Kidney (tissue), 2 donors: ENCODE measurements around a stretch of chr11.

GRCh38 chr11:46642969-46643339 lies 25.6 kb downstream of the ATG13 start:
- PRO-cap, result no peak
- RRBS, result no CpG with 5 or more reads among the region's 4 CpGs

GRCh38 chr11:46693437-46694088 lies 6.9 kb downstream of the ARHGAP1 start:
- PRO-cap, result no peak
- RRBS, result 38% methylated on average over 2 of the region's 4 CpGs

DNA sequence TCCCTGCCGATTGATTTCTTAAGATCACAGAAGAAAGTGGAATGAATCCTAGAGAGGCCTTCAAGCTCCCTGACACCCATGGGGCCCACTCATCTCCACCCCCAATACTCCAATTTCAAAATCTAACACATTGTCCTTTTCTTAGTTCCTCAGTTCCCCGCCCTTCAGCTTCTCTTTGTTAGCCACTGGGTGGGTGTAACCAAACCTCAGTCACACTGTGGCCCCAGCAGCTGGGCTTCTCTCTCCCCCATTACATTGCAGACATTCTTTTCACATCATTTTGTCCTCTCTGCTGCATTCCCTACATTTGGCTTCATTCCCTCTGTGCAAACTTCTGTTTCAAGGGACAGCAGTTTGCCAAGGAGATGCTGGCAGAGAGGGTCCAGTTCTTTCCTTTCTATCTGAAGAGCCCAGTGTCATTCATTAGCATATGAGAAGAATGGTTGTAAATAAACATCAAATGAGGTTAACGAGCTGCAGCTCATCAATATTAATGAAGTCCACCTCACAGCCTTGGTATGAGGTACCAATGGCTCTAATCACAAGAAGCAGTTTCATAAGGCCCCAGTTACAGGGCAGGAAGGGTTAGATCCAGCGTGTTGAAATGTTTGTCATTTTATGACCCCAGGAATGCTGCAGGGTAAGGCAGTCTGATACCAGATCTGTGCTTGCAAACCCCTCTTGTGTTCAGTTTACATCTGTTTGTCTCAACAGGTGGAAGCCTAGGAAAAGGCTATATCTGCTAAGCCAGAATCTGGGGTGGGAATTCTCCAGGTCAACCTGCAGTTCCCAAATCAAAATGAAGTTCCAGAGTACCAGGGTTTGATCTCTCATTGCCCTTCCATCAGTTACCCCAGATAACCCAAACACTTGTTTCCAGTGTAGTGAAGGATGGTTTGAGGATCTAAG lies 72.2 kb downstream of the ARFGAP2 start:
- PRO-cap, result no peak
- RRBS, result no CpG with 5 or more reads among the region's 4 CpGs

DNA sequence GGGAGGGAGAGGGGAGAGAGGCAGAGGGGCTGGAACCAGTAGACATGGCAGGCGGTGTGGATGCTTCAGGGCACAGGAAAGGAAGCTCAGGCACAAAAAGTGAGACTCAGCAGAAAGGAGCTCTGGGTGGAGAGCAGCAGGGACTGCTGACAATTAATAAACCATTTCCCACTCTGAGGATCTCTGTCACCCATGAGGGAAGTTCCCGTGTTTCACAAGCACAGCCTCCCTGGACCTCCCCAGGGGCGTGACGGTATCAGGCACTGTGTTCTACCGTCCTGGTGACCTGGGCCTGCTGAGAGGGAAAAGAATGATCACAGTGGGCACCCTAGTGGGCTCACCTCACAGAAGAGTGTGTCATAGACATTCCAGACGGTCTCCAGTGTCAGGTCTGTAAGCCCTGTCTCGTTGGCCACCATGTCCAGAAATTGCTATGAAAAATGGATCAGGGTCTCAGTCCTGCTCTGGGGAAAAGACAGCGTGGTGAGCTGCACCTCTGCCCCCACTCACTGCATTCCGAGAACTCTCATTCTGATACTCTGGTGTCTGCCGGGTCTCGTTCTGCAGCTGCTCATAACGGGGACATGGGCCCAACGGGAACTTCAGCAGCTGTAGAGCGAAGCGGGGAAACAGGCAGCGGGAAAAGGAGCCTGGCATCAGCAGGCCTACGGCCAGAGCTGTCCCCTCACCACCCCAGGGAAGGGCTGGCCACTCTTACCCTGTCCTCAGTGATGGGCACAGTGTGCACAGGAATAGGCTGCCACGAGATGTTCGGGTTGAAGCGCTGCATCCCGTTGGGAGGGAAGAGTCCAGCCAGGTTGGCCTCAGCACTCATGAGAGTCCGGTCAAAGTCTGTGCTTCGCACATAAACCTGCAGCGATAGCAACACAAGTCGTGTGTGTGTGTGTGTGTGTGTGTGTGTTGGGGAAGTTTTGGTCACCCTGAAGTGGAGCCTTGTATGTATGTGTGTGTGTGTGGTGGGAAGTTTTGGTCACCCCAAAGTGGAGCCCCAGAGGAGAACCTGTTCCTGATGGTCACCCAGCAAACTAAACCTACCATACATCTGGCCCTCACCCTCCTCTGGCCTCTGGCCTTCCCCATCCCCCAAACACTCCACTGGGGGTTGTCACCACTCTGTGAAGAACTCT lies 3.3 kb downstream of the ACP2 start:
- PRO-cap, result no peak
- RRBS, result no CpG with 5 or more reads among the region's 25 CpGs

- PRO-cap, result no peak
- RRBS, result no CpG with 5 or more reads among the region's 6 CpGs
These were observed 26.6 kb downstream of the NR1H3 start for GRCh38 chr11:47284382-47284905.

DNA sequence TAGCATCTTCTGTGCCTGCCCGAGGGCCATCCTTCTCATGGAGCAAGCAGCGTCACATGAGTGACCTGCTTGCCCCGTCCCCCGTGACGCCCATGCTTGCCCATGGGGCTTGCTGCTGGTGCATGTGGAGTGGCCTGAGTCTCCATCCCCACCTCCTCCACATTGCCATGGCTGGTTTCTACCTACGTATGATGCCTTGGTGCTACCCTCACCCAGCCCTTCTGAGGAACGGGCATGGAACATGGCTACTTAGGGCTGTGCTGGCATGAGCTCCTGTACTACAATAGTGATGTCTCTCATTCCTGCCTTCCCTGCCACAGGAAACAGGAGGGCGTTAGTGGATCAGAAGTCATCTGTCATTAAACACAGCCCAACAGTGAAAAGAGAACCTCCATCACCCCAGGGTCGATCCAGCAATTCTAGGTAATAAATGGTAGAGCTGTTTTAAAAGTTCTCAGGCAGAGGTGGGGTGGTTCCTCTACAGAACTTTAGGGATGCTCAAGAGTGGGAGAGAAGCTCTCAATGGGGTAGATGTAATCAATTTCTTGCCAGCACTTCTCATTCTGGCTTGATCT lies 31.4 kb downstream of the NR1H3 start:
- PRO-cap, result no peak
- RRBS, result no CpG with 5 or more reads among the region's 9 CpGs

DNA sequence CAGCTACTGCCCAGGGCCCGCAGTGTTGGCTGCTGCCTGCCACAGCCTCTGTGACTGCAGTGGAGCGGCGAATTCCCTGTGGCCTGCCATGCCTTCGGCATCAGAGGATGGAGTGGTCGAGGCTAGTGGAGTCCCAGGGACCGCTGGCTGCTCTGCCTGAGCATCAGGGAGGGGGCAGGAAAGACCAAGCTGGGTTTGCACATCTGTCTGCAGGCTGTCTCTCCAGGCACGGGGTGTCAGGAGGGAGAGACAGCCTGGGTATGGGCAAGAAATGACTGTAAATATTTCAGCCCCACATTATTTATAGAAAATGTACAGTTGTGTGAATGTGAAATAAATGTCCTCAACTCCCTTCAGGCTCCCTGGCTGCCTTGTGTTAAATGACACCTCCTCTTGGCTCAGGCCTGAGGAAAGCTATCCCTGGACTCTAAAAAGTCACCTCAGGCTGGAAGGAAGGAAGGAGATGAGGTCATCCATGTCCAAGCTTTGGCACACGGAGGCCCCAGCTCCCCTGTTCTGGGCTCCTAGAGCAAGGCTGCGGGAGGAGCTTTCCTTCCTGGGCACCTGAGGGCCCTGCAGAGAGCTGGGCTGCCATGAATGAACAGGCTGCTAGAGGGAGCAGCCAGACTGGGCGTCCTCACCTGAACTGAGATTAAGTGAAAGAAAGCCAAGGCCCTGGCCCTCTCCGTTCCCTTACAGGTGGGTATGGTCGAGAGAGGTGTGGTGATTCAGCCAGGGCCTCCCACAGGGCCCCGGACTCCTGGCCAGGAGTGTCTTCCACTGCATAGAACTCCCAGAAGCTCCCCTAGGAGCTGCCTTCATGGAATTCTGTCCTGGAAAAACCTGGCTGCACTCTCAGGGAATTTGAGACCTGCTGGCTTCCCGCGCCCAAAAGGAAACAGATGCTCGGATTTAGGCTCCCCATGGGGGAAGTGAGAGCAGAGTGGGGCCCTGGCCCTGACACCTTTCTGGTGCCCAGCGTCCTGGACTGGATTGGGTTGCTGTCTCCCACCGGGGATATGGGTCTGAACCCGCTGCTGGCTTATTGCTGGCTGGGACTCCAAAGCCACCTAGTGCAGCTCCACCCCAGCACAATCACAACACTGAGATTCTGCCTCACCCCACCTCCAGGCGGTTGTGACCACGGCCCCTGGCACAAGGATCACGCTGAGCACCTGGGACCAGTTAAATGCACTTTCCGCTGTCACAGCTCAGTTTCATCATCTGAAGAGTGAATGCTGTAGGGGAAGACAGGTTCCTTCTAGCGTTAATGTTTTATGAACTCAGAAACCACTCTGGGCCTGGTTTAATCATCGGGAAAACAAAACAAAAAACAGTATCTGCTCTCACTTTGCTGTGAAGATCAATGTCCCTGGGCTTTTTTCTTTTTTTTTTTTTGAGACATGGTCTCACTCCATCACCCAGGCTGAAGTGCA lies 22.3 kb downstream of the MYBPC3 start:
- PRO-cap, result no peak
- RRBS, result no CpG with 5 or more reads among the region's 25 CpGs

GRCh38 chr11:47377924-47378253 lies 458 bp downstream of the SPI1 start:
- PRO-cap, result no peak
- RRBS, result 45% methylated on average over 1 of the region's 12 CpGs

DNA sequence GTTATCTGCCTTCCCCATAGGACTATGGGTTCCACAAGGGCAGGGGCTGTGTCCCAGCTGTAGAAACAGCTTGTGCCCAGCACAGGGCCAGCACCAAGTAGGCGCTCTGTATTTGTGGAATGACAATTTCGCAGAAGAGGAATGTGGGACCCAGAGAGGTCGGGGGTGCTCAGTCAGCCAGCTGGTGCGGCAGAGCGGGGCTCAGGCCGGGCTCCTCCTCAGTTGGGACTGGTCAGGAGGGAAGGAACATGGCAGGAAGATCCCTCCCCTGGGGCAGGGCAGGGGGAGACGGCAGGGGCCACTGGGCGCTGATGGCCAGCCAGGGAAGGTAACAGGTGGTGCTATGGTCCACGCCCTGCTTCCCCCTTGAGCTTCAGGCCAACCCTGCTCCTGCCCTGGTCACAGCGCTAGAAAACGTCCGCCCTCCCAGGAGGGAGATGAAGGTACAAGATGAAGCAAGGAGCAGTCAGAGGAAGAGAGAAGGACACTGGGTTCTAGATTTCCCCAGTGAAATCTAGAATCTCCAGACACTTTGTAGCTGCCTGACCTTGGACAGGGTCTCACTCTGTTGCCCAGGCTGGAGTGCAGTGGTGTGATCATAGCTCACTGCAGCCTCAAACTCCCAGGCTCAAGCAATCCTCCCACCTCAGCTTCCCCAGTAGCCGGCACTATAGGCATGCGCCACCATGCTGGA lies 13.5 kb upstream of the SPI1 start:
- PRO-cap, result no peak
- RRBS, result no CpG with 5 or more reads among the region's 14 CpGs

GRCh38 chr11:47409620-47410424 lies 1.4 kb downstream of the SLC39A13 start:
- PRO-cap, result no peak
- RRBS, result no CpG with 5 or more reads among the region's 32 CpGs

DNA sequence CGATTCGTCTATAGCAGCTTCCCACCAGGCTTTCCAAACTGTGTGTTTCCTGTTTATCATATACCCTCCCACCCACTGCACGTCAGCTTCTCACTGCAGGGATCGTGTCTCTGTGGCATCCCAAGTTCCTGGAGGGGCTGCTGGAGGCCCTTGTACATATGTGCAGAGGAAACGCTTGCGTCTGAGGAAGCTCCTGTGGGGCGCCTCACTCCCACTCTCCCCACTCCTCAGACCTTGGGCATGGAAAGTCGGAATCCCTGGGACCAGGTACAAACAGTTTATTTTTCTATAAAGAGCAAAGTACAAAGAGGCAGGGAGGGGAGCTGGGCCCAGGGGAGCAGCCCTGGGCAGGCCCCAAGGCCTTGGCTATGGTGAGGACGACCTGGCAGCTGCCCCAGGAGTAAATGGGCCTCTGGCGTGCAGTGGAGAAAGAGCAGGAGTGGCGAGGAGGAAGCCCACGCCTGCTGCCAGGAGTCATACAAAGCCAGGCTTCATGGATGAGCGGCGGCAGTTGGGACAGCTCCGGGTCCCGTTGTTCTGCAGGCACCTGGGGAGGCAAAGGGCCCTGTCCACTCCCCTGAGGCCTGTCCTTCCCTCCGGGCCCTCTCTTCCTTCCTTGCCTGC lies 11.3 kb downstream of the RAPSN start:
- PRO-cap, result no peak
- RRBS, result 48% methylated on average over 3 of the region's 17 CpGs

GRCh38 chr11:47469223-47470187 lies 20.6 kb upstream of the RAPSN start:
- PRO-cap, result no peak
- RRBS, result no CpG with 5 or more reads among the region's 7 CpGs

DNA sequence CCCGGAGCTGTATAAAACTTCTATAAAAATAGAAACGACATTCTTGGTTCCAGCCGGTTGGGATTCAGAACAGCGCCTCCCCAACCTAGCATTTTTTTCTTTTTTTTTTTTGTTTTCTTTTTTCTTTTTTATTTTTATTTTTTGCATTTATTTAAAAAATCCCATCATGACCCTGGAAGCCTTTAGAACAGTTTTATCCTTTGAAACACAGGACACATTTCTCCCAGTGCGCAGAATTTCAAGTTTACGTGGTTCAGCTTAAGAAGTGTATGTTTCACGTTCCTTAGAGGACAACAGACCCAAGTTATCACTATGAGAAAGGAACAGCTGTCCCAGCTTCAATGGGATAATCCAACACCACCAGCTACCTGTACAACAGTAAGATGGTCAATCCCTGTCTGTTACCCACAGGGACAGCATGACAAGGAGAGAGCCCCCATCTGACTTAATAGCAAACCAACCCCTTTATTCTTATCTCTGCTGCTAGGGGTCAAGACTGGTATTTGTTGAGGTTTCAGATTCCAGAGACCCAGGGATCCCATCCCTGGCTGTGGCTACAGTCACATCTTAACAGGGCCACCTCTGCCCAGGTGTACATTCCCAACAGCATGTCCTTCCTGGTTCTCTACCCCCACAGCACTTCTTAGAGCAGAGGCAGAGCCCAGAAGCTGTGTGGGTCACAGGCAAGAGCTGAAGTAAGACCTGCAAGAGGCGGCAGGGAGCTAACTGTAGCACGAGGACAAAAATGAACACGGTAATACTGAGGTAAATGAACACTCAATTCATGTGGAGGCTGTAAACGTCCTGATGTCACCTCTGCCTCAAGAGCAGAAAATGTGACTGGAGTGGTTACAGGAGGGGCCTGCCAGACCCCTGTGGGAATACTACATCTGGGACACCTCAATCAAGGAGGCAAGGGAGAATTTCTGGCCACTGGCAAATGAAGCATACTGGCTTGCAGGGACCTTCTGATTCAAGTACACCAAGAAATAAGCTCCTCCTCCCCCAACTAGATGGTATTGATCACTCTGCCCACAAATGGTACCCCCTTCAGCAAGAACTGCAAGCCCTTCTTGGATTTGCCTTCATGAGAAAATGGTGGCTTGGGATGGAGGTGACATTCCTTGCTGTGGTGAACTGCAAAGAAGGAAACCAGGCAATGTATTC lies 21.6 kb upstream of the RAPSN start:
- PRO-cap, result no peak
- RRBS, result 7% methylated on average over 2 of the region's 11 CpGs

DNA sequence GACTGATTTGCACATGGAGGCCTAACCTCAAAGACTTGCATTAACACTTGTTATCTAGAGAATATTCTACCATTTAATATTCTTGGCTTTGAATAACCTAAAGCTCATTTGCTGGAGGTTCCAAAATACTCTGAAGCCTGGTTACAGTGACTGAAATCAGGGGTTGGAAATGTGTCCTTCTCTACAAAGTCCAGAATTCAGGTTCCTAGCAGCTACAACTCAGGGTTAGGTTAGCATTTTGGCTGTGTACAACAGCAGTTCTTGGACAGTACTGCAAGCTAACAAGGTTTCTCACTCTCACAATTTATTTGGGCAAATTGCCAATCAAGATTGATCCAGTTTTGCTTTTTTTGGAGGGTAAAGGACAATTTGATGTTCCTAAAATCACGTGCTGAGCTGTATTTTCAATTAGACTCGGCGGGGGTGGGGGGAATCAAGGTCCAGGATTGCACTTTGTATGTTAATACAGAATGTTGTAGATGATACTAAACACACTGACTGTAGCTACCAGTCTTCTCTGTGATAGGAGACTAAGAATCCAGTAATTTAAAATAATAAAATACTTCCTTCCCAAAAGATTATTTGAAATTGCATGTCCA lies 49.7 kb upstream of the RAPSN start:
- PRO-cap, result no peak
- RRBS, result no CpG with 5 or more reads among the region's 3 CpGs

DNA sequence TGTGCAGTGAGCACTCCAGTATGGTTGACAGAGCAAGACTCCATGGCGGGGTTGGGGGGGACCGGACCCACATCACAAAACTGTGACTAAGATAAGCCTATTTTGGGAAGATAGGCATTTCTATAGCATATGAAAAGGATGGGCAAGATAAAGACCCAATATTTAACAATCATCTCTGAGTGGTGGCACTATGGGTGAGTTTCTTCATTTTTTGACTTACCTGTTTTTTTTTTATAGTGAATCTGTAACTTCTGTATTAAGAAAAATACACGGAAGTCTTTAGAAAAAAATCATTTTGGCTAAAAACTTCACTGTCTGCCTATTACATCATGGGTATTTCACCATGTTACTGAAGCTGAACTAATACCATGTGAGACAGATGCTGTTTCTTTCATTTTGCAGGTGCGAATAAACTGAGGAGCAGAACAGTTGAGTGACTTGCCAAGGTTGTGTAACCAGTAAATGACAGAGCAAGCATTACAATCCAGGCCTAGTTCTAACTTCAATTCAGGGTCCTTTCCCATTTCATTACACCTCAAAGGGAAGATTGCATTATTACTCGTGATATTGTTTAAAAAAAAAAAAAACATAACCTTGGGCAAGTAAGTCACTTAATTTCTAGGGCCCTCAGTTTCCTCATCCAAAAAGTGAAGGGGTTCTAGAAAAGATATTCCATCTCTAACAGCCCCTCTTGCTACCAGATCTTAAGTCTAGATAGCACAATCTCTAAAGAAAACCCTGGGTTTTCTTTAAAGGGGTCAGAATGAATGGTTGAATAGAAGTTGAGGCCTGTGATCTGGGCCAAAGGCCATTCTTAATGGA lies 2.3 kb downstream of the CELF1 start:
- PRO-cap, result no peak
- RRBS, result no CpG with 5 or more reads among the region's 5 CpGs

DNA sequence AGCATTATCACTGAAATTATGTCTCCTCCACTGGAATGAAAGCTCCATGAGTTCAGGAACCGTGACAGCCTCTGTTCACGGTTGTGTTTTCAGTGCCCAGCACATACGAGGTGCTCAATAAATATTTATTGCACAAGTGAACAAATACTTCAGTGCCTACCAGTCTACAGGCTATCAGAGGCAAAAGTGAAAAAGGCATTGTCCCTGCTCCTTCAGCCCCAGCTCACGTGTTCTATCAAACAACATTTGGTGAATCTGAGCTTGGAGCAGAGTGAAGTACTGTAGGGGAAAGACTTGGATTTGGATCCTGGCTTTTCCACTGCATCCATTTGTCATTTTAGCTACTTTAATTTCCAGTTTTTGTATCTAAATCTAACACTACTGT lies 1.1 kb upstream of the MTCH2 start:
- PRO-cap, result no peak
- RRBS, result no CpG with 5 or more reads among the region's 4 CpGs

GRCh38 chr11:47725583-47726190 lies 10.5 kb upstream of the AGBL2 start:
- PRO-cap, result no peak
- RRBS, result no CpG with 5 or more reads among the region's 2 CpGs

- PRO-cap, result bidirectional peak, plus-strand start at chr11:47766686, minus-strand start at chr11:47766602
- RRBS, result 14% methylated on average over 1 of the region's 22 CpGs
These were observed 755 bp downstream of the FNBP4 start for GRCh38 chr11:47766365-47766807.

- PRO-cap, result no peak
- RRBS, result no CpG with 5 or more reads among the region's 13 CpGs
These were observed 10.9 kb downstream of the NUP160 start for GRCh38 chr11:47836796-47838025.

GRCh38 chr11:48103706-48104720 lies 112.6 kb upstream of the OR4B1 start:
- PRO-cap, result no peak
- RRBS, result no CpG with 5 or more reads among the region's 12 CpGs